ENCODE measurements around a stretch of chr6.

DNA sequence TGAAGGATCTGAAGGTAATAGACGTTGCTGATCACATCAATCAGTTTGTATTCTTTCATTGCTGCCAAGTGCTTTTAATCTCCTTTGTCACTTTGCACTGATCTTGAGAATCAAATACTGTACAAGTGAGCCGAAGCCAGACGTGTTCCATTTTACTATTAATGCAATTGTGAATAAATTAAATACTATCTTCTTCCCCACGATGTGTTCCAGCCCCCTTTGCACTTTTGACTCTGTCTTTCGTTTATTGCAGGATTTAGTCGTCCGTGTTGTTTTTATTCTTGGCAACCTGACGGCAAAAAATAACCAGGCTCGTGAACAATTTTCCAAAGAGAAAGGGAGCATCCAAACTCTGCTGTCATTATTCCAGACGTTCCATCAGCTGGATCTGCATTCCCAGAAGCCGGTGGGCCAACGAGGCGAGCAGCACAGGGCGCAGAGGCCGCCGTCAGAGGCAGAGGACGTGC is 104.6 kb downstream of the ARMC2 start:
- PRO-cap, result no peak

GRCh38 chr6:109307979-109308927 is 74.0 kb downstream of the CD164 start:
- PRO-cap, result no peak

- PRO-cap, result no peak
These were observed 65.7 kb downstream of the CD164 start for GRCh38 chr6:109316489-109317117.

- PRO-cap, result no peak
These were observed 49.7 kb downstream of the CD164 start for GRCh38 chr6:109332623-109332908.

DNA sequence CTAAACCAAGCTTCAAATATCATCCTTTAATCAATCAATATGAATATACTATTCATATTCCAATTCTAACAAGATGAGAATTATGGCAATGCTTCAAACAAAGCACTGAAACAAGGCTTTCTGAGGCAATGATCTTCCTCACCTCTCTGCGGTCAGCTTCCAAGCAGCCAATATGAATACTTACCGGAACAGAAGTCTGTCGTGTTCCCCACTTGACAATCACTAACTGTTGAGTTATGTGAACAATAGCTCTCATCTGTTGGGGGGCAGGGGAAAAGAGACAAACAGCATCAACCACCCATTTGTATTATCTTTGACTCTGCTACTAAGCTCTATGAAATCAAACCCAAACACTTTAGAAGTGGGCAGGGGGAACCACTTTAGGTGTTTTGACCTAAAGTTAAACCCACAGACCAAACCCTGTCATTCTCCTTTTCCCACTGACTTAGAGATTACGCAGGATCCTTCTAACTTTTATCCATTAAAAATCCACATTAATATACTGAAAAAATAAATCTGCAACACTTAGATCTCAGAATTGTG is 4.5 kb downstream of the CD164 start:
- PRO-cap, result no peak

DNA sequence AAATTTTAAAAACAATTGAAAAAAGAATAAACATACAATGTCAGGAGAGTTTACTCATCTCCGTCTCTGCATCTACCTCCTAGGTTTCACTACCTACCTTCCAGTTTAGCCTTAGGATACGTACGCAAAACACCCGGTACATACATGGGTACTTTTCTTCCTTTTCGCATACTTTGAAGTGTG is 969 bp downstream of the CD164 start:
- PRO-cap, result no peak

GRCh38 chr6:109447082-109447957 is 6.8 kb downstream of the SMPD2 start:
- PRO-cap, result no peak

DNA sequence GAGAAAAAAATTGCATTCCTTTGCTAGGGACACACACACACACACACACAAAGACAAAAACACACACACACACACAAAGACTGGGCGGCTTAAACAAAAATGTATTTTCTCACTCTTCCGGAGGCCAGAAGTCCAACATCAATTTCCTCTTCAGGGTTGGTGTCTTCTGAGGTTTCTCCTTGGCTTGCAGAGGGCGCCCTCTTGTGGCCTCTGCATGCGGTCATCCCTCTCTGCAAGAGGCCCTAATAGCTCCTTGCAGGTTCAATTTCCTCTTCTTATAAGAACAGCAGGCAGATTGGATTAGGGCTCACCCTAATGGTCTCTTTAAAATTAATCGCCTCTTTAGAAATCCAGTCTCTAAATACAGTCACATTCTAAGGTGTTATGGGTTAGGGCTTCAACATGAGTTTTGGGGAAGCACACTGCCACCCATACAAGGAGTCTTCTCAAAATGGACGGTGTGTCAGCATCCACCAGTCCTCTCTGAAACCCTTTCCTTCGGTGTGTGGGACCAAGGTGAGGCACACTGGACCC is 61.4 kb downstream of the GPR6 start:
- PRO-cap, result no peak

GRCh38 chr6:110179778-110180339 is 368 bp upstream of the CDC40 start:
- PRO-cap, result no peak

DNA sequence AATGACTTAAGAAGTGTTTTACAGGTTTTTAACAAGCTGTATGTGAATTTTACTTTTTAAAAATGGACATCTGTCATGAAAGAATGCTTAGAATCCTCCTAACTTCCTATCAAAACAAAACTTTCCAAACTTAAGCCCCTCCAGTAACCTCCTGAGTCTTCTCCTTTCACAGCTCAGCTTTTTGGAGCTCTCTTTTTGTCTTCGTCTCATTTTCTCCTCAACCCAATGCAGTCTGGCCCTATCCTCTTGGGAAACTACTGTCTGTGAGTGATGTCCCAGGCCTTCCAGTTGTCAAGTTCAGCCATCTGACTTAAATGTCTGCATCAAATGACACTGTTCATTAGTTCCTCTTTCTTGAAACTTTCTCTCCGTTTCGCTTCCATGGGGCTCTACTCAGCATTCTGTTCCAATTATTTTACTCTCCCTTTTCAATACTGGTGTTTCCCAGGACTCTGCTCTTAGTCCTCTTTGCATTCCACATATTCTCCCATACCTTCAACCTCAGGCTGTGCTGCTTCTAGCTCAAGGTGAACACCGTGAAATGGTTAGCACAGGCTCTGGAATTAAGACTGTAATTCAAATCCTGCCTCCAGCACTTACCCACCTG is 1.4 kb downstream of the CDC40 start:
- PRO-cap, result no peak

GRCh38 chr6:110182433-110182840 is 2.2 kb downstream of the CDC40 start:
- PRO-cap, result no peak

DNA sequence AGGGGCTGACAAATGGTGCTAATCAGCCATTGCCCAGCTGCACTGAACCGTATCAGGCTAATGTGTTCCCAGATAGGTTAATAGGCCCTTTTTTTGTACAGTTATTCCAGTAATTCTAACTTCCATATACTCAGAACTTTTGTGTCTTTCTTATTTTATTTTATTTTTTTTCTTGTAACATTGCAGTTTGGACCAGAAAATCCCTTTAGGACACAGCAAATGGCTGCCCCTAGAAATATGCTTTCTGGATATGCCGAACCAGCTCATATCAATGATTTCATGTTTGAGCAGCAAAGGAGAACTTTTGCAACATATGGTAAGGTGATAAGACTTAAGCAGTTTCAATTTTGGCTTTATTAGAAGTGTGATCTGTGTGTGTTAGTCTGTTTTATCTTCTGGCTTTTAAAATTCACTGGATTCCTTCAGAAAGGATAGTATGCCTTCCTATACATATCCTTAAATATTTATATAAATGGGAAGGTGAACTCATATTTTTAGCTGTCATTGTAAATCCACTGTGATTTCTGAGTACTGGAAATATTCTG is 21.2 kb downstream of the CDC40 start:
- PRO-cap, result no peak

DNA sequence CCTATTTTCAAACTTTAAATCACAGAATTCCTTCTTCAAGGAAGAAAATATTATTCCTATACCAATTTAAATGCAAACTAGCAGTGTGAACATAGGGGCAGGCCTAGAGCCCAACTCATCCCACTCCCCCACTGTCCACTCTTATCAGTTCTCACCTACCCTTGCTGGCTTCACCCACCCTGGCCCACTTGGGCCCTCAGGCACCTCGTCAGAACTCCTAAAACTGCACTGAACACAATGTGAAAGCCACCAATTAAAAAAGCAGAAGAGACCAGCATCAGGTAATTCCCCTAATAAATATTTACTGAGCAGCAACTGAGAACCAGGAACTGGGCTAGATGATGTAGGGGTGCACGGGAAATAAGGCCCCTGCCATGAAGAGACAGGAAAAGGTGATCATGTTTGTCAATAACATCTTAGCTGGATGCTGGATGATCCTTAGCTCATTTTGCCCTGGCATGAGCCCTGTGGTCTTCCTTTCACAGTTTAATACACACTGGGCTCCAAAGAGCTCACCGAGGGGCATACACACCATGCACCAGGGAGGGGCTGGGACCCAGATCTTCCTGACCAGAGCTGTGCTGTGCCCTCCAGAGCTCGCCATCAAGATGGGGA is 113.4 kb upstream of the SLC22A16 start:
- PRO-cap, result no peak

- PRO-cap, result no peak
These were observed 146.4 kb upstream of the SLC22A16 start for GRCh38 chr6:110622631-110623488.

GRCh38 chr6:110628978-110629565 is 152.7 kb upstream of the SLC22A16 start:
- PRO-cap, result no peak

DNA sequence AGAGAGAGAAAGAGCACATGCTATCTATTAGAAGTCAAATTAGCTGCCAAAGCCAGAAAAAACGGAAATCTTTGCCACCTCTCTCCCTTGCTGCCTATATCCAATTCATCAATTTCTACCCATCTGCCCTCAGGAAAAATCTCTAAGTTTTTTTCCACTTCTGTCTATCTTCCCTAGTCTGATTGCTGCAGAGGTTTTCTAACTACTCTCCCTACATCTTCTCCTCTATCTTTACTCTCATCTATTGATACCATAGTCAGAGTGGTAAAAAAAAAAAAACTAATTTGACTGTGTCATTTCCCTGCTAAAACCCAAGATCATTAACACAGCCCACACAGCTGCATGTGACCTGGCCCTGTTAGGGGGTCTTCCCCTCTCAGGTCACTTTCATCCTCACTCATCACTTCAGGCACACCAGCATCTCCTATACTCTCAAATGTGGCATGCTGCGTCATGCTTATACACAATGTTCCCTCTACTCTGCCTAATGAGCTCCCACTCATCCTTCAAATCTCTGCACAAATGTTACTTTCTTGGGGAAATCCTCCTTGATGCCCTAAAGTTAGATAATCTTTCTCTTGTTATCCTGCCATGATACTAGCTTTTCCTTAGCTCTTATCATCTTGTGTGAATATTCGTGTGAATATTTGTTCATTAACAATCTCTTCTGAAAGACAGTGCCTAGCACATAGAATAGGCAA is 86.8 kb downstream of the CDK19 start:
- PRO-cap, result no peak

DNA sequence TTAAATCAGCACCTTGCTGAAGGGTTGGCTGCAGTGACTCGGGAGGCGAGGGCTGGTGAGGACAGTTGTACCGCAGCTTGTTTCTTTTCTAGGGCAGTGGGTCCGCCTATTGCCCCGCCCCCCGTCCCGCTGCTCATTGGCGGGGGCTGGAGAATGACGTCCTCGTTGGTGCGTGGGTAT is 417 bp upstream of the CDK19 start:
- PRO-cap, result bidirectional peak, plus-strand start at position 37 of the sequence, minus-strand start at position 54 of the sequence

DNA sequence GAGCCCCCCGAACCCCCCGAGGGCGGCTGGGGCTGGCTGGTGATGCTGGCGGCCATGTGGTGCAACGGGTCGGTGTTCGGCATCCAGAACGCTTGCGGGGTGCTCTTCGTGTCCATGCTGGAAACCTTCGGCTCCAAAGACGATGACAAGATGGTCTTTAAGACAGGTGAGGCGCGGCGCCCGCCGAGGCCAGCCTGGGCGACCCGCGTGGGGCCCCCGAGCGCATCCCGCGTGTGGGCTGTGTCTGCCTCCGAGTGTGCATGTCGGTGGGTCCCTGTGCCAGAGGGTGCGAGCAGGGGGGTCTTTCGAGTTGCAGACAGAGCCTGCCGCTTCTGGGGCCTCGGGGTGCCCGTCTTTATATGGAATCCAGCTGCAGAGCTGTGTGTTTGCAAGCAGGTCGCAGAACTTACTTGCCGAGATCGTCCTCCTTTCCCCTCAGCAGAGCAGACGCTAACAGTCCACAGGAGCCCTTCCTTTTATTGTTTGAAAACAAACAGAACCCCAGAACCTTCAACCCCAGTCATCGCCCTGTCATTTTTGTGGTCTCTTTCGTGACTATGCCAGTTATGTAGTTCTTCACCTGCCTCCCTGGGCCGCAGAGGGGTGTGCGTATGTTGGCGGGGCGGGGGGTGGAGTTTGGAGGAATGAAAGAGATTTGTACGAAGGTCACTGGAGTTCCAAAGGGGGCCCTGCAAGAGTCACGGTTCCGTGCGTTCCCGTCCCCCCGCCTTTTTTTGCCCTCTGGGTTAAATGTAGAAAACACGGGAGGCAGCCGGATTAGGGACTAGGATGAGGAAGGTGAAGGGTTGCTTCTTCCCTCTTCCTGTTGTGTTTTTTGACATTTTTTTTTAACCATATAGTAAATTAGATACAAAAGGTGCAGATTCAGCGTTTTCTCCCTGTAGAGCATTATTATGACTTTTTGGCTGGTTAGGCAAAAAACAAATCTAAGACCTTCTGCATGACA is 910 bp downstream of the SLC16A10 start:
- PRO-cap, result no peak

- PRO-cap, result no peak
These were observed 39.5 kb downstream of the SLC16A10 start for GRCh38 chr6:111126850-111127232.

DNA sequence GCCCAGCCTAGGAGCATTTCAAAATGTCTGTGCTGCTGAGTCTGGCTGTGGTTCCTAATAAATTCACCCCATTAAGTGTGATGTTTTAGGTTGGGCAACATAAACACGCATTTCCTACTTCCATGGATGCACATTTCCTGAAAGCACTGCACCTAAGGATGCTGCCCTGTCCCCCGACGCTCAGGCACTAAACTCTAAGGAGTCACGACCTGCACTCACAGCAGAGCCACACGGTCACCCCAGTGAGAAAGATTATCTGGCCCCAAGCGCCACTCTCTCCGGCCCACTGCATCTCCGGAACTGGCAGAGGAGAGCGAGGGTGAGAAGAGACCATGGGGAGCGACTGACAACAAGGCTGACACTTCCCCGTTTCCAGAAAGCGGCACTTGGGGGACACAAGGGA is 1.1 kb downstream of the REV3L start:
- PRO-cap, result bidirectional peak, plus-strand start at position 292 of the sequence, minus-strand start at position 183 of the sequence